T-cell (primary cell): Measurements from ENCODE around the genes TPRX1 and CRX.

GRCh38 chr19:47600043-47600509 is 8.9 kb upstream of the BICRA start:
- PRO-cap, 7 experiments = peak in 7 of 7 experiments; most common minus-strand start chr19:47600326 (in 7)

DNA sequence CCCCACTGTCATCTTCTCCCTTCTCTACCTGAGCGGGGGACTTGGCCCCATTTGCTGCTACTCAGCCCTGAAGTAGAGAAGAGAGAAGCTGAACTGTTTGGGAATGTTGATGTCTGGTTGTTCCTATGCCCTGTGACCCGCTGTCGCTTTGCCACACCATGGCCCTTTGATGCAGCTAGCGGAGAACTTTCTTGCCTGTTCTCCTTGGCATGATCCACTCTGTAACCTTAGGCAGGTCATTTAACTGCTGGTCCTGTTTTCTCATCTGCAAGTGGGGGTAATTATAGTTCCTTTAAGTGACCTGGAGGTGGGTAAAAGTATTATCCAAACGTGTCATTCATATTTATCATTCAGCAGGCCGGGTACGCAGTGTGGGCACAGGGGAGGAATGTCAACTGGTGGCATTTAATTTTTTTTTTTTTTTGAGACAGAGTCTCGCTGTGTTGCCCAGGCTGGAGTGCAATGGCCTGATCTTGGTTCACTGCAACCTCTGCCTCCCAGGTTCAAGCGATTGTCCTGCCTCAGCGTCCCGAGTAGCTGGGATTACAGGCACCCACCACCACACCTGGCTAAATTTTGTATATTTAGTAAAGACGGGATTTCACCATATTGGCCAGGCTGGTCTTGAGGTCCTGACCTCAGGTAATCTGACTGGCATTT is 2.7 kb downstream of the BICRA start:
- PRO-cap, 7 experiments = no peak in any of the 7 experiments

GRCh38 chr19:47613647-47614082 is 4.7 kb downstream of the BICRA start:
- PRO-cap, 7 experiments = no peak in any of the 7 experiments

DNA sequence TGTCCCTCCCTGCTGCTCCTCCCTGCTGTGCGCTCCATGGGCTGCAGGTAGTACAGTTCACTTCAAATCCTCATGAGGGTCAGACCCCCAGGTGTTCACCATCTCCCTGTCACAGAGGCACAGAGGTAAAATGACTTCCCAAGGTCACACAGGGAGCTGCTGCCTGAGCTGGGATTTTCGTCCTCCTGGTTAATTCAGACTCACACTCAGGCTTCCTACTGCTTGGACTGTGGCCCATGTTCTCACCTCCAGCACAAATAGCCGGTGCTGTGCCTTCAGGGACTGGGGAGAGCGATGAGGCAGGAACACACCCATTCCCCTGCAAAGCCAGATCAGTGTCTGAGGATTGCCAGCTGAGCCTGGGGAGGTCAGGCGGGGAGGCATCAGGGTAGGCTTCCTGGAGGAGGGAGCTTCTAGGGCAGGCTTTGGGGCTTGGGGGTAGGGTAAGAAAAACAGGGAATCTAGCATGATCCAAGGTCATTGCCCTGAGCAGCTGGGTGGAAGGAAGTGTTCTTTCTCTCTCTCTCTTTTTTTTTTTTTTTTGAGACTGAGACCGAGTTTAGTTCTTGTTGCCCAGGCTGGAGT is 14.5 kb downstream of the BICRA start:
- PRO-cap, 7 experiments = no peak in any of the 7 experiments

- PRO-cap, 7 experiments = no peak in any of the 7 experiments
These were observed 49.0 kb upstream of the EHD2 start for GRCh38 chr19:47664148-47664741.

GRCh38 chr19:47752282-47752793 is 7.0 kb downstream of the NOP53 start:
- PRO-cap, 7 experiments = no peak in any of the 7 experiments

GRCh38 chr19:47758237-47758697 is 12.9 kb downstream of the NOP53 start:
- PRO-cap, 7 experiments = no peak in any of the 7 experiments

DNA sequence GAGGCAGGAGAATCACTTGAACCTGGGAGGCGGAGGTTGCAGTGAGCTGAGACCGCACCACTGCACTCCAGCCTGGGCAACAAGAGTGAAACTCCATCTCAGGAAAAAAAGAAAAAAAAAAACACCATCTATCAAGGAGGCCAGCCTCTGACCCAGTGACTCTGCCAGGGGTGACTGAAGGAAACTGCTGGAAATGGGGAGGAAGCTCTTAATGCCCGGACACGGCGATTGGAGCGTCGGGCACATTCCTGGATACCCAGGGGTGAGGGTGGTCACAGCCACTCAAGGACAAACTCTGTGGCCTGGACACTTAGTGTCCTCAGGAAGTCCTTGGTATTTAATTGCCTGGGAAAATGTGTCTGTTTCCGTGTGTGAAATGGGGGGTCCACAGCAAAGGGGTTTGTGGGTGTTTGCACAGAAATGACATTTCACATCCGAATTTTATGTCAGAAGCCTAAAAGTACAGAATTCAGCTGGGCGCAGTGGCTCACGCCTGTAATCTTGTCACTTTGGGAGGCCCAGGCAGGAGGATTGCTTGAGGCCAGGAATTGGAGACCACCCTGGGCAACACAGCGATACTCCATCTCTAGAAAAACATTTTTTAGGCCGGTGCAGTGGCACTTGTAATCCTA is 15.0 kb downstream of the NOP53 start:
- PRO-cap, 7 experiments = no peak in any of the 7 experiments

- PRO-cap, 7 experiments = no peak in any of the 7 experiments
These were observed at the start of gene TPRX1 for GRCh38 chr19:47804375-47804704. TSS of gene TPRX1 (minus strand) at chr19:47804551.

- PRO-cap, 7 experiments = no peak in any of the 7 experiments
These were observed at the start of gene CRX for GRCh38 chr19:47821813-47822322. TSS of gene CRX (plus strand) at chr19:47821937.

DNA sequence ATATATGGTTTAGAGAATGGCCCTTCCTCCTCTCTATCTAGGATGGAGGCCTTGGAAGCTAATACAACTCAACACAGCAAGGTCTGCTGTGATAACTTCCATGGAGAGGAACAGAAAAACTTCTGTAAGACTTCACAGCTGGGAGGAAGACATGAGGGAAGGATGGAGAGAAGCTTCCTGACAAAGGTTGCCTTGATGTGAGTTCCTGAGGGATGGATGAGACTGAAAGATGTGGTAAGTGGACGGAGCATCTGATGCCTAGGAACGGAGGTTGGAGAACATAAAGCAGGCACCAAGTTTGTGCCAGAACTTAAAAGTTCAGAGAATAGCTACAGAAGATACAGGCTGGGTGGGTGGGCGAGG is 12.0 kb downstream of the CABP5 start:
- PRO-cap, 7 experiments = no peak in any of the 7 experiments

- PRO-cap, 7 experiments = no peak in any of the 7 experiments
These were observed 16.2 kb downstream of the LMTK3 start for GRCh38 chr19:48495455-48495824.

GRCh38 chr19:48556218-48556590 is 4.2 kb downstream of the SULT2B1 start:
- PRO-cap, 7 experiments = no peak in any of the 7 experiments

- PRO-cap, 7 experiments = peak in 7 of 7 experiments; most common plus-strand start chr19:48638086 (in 7); most common minus-strand start chr19:48638253 (in 7)
These were observed 784 bp upstream of the DBP start for GRCh38 chr19:48637751-48638574.

GRCh38 chr19:48660645-48661422 is 12.0 kb downstream of the NTN5 start:
- PRO-cap, 7 experiments = no peak in any of the 7 experiments

- PRO-cap, 7 experiments = no peak in any of the 7 experiments
These were observed 2.9 kb downstream of the RASIP1 start for GRCh38 chr19:48737226-48738138.

DNA sequence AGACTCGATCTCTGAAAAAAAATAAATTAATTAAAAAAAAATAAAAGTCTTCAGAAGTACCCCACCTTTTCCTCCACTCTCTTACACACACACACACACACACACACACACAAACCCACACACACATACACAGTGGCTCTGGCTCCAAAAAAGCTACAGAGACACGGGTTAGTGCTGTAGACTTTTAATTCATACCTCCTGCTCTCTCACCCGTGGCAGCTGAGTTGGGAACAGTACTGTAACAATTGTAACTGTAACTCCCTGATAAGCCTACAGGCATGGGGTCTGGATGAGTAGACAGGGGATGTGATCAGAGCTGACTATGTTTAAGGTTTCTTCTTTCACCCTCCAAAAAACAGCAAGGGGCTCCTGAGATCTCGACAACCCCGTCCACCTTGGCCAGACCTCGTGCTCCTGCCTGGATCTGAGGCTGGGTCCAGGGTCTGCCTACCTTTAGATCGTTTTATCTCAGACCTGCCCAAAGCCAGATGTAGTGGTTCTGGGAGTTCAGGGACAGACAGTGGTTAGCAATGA is 1.2 kb upstream of the IZUMO1 start:
- PRO-cap, 7 experiments = no peak in any of the 7 experiments

GRCh38 chr19:48760423-48761259 is 5.3 kb downstream of the FGF21 start:
- PRO-cap, 7 experiments = no peak in any of the 7 experiments

- PRO-cap, 7 experiments = no peak in any of the 7 experiments
These were observed 8.3 kb downstream of the PLEKHA4 start for GRCh38 chr19:48860033-48860583.

GRCh38 chr19:48883565-48884326 is 11.5 kb downstream of the PPP1R15A start:
- PRO-cap, 7 experiments = no peak in any of the 7 experiments